ENCODE measurements around the genes KRT80, KRT84 and KRT73.

DNA sequence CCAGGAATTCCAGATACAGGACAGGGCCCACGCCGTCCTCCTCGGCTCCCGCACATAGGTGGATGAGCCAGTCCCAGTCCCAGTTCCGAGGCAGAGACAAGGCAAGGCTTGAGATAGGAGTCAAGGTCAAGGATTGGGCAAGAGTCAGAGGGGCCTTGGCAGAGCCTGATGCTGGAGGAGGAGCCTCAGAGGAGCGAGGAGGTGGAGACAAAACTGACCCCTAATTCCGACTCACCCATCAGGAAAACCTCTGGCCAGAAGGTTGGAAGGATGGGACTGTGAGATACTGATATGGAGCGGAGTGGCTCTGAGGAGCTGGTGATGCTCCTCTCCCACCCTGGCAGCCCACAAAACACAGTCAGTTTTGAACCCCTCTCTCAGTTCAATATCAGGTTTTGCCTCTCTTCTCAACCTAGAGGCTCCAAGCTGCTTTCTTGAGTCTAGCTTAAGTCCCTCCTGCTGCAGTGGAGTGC lies 20.9 kb downstream of the KRT80 start:
- PRO-cap, result no peak

DNA sequence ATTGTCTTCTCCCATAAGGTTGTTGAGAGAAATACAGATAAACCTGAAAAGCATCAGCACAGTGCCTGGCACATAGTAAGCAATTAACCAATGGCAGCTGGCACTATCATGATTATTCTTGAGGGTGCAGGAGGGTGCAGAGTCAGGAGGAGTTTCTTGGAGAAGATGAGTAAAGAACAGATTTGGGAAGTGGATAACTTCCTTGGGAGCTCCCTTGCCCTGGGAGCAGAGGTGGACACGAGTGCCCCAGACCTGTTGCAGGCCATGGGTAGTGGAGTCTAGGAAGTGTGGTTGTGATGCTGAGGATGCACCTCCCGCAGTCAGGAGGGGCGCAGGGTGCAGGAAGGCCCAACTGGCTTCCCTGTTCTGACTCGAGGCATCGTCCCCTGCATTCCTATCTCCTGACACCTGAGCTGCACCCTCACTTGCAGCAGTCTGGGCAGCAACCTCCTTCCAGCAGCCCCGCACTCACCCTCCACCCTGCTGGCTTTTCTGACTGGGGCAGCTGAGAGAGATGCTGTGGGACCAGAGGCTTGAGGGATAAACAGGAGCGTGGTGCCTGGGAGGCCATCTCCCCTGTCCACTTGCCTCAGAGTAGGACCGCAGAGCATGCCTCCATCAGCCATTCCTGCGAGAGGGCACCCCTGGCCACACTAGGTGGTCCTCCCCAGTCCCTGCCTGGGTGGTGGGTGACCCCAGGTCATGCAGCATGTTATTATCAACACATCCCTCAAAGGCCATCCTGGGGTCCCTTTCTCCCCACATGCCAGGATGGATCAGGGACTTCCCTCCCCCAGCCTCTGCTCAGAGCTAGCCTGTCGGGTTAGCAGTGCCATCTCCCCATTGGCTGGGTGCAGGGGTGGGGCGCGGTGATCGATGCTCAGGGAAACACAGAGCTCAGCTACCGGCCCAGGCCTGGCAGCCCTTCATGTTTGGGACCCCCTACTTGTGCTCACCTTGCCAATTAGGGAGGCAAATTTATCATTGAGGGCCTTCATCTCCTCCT lies 864 bp downstream of the KRT80 start:
- PRO-cap, result no peak

GRCh38 chr12:52191854-52192965 lies at the start of gene KRT80:
TSS of gene KRT80 (minus strand) at chr12:52192014.
- PRO-cap, result no peak

- PRO-cap, result no peak
These were observed 2.1 kb upstream of the KRT7 start for GRCh38 chr12:52230810-52231387.

DNA sequence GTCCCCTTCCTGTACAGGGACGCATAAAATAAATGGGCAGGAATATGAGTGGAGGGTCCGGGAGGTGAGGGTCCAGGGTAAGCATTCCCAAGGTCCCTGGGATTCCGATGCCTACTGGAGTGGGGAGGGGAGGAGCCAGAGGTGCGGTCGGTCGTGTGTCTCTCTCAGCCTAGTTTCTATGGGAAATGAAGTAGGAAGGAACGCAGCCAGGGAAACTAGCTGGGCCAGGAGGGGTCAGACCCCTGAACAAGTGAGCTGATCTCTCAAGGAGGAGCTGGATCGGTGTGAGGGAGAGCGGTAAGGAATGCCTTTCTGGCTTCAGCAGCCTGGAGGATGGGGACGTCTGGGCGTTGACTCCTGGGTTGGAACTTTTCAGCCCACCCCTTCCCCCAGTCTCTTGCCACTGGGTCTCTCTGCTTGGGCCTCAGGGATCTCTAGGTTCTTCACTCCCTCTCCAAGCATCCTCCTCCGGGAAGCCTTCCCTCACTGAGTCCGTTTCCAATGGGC lies 495 bp upstream of the KRT7 start:
- PRO-cap, result no peak

DNA sequence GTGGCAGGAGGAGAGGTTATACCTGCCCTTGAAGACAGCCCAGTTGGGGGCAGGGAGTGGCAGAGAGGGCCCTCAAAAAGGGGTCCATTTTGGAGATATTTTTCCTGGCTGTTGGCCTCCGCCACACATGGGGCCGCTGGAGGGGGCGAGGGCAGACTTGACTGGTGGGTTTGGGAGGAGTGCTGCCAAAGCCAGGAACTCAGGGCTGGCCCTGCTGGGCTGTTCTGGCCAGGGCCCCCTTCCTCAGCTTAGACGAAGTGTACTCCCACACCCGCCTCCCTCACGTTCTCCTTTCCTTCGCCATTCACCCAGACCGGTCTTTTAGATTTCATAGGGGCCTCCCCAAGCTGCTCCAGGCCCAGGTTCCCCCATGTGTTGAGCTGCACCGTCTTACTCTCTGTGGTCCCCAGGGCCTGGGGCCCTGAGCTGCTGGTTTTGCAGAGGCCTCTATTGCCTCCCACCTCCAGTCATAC lies 1.2 kb downstream of the KRT7 start:
- PRO-cap, result no peak

- PRO-cap, result no peak
These were observed 12.2 kb downstream of the KRT7 start for GRCh38 chr12:52245181-52245752.

DNA sequence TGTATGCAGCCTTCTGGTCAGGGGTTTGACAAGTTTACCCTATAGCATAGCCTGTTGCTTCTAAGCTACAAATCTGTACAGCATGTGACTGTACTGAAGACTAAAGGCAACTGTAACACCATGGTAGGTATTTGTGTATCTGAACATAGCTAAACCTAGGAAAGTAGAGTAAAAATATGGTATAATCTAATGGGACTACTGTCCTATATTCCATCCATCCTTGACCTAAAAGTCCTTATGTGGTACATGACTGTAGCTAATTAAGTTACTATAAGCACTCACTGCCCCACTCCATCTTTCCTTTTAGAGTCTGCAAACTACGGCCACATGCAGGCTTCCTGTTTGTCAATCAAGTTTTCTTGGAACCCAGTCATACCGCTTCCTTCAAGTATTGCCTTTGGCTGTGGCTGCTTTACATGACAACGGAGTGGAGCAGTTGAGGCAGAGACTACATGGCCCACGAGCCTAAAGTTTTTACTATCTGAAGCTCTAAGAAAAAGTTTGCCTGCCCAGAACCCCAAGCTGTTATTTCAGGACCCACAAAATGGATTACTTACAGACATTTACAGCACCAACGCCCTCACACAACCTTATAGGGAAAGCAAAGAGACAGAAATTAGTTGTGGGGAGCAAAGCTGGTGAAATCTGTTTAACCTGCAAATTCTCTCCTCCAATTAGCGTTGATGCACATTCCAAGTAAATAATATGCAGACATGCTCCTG lies 18.6 kb downstream of the KRT7 start:
- PRO-cap, result no peak

- PRO-cap, result no peak
These were observed 12.3 kb downstream of the KRT83 start for GRCh38 chr12:52308939-52309215.

- PRO-cap, result no peak
These were observed at the start of gene KRT84 for GRCh38 chr12:52385390-52385814. TSS of gene KRT84 (minus strand) at chr12:52385652.

DNA sequence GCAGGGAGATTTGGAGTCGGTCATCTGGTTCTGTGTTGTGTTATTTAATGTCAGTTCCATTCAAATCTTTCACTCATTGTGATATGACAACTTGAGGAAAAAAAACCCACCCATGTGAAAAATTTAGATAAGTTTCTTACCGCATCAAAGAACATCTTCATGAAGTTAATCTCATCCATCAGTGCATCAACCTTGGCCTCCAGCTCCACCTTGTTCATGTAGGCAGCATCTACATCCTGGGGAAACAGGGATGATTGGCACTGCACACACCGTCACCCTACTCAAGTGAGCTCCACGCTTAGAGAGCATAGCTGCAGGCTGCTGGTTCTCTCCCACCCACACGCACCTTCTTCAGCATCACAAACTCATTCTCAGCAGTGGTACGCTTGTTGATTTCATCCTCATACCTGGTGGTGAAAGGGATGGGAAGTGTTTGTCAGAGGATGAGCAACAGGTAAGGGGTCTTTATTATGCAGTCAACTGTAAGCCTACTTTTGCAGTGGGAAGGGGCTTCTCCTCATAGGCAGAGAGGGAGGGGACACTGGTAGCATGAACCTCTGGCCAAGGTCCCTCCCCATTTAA lies 2.3 kb downstream of the KRT5 start:
- PRO-cap, result no peak

DNA sequence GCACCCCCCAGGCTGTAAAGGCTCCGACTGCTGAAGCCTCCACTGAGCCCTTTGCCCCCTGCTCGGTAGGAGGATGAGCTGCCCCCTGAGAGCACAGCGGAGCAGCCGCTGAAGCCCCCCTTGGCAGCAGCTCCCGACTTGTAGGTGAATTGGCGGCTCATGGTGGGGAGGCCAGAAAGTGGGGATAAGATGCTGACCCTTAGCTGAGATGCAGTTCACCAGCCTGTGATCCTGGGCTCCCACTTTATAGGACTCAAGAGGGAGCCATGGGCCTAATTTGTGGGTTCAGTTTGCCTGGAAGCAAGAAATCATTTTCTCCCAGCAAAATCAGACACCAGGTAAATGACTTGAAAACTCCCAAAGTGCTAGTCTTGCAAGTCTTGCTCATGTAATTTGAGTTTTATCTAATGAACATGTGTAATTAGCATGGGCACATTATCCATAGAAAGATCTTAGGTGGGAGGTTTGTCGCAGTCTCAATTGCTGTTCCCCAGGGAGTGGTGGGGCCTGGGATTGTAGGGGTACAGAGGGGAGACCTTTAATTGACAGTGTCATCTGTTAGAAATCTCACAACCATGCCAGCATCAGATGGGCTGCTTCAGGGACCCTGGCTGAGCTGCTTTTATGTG lies at the start of gene KRT73:
TSS of gene KRT73 (minus strand) at position 196 of the 629 bp plus-strand sequence.
- PRO-cap, result no peak

- PRO-cap, result no peak
These were observed 6.5 kb downstream of the KRT77 start for GRCh38 chr12:52696895-52697094.

GRCh38 chr12:52896564-52897106 lies 8.2 kb downstream of the KRT8 start:
- PRO-cap, result no peak

GRCh38 chr12:52903247-52904340 lies 1.3 kb downstream of the KRT8 start:
- PRO-cap, result unidirectional peak, plus-strand start at chr12:52903655

DNA sequence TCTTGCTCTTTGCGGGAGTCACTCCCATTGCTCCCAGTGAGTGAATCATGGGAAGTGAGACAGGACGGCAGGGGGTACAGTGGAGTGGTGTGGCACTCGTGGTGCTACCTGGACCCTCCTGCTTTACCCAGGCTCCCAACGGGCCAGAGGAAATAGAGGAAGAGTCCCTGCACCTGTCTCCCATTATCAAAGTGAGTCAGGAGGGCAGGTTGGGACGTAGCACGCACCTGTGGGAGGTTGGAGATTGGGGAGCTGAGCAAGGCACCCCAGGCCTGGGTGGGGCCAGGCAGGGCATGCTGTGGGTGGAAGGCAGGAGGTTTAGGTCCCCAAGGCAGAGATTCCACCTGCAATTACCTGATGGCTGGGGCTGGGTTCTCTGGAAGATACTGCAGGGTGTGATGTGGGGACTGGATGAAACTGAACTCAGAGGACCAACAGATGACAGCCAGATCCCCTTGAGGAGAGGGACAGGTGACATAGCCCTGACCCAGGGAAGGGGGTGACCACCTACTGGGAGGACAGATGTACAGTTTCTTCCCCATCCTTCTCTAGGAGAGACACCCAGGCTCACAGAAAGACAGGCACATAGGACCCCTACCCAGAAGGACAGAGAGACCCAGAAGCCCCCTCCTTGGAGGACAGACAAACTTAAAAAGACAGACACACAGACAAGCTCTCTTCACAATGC lies 1.6 kb upstream of the KRT8 start:
- PRO-cap, result no peak

DNA sequence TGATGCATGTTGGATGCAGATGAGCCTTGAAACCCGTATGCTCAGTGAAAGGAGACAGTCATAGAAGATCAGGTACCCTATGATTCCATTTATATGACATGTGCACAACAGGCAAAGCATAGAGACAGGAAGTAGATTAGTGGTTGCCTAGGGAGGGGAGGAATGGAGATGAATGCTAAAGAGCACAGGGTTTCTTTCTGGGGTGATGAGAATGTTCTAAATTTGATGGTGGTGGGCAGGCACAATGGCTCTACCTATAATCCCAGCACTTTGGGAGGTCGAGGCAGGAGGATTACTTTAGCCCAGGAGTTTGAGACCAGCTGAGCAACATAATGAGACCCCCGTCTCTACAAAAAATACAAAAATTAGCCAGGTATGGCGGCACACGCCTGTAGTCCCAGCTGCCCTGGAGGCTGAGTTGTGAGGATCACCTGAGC lies 3.6 kb upstream of the KRT8 start:
- PRO-cap, result no peak

DNA sequence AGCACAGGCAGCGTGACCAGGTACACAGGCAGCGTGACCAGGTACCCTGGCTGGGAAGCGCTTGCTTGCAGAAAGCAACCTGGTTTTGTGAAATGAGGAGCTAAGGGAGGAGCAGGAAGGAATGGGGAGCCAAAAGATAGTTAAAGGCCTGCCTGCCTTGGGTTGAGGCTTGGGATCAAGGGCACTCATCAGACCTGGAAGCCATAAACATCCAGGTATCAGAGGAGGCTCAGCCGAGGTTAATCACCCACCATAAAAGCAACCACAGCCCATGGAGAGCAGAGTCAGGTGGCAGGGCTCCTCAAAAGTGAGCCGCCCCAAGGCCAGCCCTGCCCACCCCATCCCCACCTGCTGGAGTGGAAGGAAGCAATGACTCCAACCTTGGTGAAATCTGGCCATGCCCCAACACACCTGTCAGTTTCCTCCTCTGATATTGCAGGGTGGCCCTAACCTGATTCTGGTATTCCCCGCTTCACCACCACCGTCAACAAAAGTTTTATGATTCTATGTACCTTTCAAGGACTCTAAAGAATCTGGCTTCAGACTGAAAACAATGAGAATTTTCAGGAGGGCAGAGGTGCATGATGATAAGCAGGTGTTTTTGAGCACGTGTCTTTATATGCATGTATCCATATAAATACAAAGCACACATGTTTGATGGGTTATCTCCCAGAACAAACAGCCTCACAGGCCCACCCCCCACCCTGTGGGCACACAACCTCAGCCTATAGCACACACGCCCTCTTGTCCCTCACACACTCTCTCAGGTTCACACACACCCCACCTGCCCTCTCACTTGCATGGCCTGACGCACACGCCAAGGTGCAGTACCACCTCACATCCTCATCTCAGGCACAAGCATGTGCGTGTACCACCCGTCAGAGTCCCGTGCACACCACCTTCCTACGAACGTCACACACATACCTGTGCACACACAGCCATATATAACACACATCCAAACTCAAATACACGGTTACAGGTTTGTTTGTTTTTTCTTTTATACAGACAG lies 8.3 kb upstream of the KRT8 start:
- PRO-cap, result no peak

DNA sequence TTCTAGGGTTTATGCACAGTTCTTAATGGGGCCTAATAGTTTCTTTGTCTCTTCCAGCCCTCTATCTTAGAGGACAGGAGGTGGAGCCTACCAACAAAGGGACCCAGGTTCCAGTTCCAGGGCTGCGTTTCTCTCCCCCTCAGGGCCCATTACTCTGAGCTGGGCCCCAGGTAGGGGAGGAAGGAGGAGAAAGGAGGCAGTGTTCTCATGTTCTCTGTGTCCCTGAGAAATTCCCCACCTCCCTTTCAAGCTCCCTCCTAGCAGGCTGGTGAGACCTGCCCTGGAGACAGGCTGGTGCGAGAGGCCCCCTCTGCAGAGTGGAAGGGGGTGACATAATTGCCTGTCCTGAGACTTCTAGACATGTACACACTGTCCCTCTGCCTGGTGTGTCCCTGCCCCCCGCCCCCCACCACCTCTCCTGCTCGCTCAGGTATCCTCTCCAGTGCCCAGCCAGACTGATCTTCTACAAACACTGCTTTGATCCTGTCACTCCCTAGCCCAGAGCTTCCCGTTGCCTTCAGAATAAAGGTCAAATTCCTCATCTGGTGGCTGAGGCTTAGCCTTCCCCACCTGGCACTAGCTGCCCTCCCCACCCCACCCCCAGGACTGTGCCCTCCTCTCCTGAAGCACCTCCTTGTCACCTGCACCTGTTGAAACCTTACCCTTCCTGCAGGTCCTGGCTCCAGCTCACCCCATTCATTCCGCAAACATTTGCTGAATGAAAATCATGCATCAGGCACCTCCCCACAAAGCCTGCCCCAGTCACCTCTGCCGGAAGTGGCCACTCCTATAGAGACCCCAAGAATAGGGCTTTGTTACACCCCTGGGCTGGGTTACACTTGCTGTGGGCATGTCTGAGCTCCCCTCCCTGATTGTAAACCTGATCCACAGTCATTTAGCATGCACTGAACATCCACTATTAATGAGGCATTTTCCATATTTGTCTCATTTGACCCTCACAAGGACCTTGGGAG lies 21.2 kb upstream of the KRT8 start:
- PRO-cap, result no peak

- PRO-cap, result no peak
These were observed 2.3 kb downstream of the KRT18 start for GRCh38 chr12:52950949-52951967.

Data from right common carotid artery plus branches (tissue), 1 donor.